Measurements from ENCODE around the genes RUSC2, RECK and MELK.

DNA sequence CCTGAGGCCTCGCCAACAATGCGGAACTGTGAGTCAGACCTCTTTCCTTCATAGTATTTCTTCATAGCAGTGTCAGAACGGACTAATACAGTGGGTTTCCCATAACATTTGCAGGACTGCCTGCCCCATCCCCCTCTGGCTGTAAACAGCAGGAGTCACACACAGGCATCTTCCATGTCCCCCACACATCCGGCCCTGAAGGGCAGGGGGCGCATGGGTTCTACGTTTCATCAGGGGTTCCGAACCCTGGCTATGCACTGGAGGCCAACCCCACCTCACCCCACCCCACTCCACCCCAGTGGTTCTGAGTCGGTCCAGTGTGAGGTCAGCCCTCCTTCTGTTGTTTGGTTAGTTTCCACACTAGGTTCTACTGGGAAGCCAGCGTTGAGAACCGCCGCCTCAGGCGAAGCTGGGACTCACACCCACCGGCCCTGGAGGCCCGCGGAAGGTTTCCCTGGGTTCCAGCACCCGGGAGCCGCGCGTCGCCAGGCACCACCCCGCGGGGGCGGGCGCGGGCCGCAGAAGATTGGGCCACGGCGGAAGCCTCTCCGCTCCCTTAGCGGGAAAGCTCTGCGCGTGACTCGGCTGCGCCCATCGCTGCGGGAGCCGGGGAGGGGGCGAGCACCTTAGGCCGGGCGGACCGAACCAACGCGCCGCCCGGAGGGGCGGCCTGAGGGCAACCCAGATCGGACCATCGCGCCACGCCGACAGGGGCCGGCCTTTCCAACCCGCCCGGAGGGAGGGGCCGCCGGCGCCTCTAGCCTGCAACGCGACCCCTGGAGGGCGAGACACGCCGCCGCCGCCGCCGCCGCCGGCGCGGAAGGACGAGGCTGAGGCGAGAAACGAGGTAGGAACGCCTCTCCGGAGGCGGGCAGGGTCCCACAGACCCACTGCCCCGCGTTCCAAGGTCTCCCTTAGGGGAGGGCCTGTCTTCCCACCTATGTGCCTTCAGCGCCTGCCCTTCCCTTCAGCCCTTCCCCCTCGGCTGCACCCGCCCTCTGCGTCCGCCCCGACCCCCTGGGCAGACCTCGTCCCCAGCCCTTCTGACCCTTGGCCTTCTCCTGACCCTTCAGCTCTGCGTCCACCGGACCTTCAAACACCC lies at the start of gene RUSC2:
Gene RUSC2, plus strand, starts transcription at position 786 of the 1,102 bp plus-strand sequence.
- RRBS: 2% methylated on average over 24 of the region's 87 CpGs

DNA sequence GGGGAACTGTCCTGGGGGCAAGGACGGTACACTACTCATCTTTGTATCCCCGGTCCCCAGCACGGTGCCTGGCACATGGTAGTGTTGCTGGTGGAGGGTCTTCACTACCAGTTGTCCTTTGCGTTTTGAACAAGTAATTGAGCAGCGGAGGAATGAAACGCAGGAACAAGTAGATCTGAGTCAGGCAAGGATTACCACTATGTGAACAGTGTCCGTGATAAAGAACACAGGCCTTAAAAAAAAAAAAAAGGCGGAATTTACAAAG lies 884 bp downstream of the RUSC2 start:
- RRBS: 22% methylated on average over 2 of the region's 8 CpGs

GRCh38 chr9:35516305-35516824 lies 26.5 kb downstream of the RUSC2 start:
- RRBS: no CpG with 5 or more reads among the region's 1 CpG

DNA sequence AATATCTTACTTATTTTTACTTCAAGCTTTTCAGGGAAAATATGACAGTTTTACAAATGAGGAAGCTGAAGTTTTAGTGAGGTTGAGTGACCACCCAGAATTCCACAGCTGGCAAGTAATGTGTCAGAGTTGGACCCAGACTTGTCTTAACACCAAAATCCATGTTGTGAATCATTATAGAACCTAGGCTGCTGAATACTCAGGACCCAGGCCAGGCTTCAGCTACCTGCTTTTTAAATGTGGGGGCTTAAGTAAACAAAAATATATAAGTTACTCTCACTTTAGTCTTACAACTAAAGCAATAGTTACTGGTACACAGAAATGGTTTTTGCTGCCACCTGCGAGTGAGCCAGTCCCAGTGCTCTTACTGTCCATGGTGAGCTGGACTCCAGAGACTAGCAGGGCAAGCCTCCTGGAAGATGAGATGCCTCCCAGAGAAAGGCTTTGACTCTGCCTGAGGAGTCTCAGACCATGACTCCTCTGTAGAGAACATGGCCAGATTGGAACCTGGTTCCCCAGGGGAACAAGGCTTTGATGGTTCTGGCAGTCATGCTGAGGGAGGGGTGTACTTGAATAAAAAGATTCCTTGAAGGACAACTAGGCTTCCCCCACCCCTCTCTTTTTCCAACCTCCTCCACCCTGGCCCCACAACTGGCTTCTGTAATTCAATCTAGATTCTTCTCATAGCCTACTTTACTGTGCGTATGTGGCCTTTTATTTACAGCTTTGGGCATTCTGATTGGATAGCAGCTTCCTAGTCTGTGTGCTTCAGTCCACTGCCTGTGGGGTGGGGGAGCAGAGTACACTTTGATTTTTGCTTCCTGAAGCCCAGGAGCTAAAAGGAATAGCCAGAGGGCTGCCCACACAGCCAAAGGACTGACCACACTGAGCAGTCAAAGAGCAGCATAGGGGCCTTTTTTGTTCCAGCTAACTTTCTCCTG lies 30.2 kb downstream of the RUSC2 start:
- RRBS: no CpG with 5 or more reads among the region's 2 CpGs

DNA sequence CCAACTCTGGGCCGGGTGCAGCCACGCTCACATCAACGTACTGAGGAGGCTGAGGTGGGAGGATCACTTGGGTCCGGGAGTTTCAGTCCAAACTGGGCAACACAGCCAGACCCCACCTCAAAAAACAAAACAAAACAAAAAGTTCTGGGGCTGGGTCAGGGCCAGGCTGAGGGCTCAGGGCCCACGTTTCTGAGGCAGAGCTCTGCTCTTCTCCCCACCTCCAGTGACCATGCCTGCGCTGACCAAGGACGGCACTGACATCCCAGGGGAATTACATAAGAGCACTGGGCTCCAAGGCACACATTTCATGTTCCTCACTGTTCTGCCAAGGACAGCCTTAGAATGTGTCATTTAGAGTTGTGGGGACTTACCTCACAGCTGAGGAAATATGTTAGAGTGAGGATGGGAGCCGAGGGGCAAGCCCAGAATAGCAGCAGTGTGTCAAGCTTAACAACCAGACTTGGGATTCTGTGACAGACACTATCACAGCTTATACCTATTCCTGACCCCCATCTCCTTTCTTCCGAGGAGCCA lies 1.0 kb upstream of the FAM166B start:
- RRBS: 98% methylated on average over 3 of the region's 9 CpGs

DNA sequence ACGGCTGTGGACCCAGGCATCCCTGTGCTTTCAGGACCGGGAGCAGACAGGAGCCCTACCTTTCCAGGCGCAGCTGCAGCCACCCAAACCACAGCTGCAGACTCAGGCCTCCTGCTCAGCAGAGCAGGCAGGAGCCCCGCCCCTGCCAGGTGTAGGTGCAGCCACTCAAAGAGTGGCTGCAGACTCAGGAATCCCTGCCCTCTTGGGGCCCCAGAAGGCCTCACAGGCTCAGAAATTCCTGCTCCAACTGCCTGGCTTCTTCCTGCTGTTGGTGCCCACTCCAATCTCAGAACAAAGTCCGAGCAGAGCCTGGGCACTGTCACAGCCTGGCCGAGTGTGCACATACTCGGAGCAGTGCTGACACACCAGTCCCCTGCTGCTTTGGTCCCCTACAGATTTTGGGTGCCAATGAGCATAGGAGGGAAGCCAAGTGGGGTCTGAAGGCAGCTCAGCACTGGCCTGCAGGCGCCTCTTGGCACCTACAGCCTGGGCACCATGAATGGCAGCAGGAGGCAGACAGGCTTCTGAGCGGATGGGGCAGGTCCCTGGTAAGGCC lies 6.1 kb upstream of the TESK1 start:
- RRBS: no CpG with 5 or more reads among the region's 9 CpGs

DNA sequence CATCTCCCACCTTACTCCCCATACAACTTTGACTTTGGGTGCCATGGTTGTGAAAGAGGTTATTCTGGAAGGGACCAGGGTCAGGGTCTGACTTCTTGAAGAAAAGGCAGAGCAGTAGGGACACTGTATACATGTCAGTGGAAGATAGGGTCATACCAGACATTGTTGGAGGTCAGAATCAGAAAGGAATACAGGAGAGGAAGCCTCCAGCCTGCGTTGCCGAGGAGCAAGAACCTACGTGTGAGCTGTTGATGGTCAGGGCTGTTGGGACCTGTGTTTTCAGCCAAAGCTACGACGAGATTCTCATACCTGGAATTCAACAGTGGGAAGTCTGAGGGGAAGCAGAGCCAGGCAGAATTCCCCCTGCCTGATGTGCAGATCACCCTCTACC lies 1.9 kb downstream of the ARHGEF39 start:
- RRBS: no CpG with 5 or more reads among the region's 5 CpGs

GRCh38 chr9:35724536-35725113 lies 7.4 kb downstream of the TLN1 start:
- RRBS: no CpG with 5 or more reads among the region's 7 CpGs

- RRBS: 33% methylated on average over 1 of the region's 4 CpGs
Measured at GRCh38 chr9:35770901-35771380, 16.9 kb upstream of the MSMP start.

DNA sequence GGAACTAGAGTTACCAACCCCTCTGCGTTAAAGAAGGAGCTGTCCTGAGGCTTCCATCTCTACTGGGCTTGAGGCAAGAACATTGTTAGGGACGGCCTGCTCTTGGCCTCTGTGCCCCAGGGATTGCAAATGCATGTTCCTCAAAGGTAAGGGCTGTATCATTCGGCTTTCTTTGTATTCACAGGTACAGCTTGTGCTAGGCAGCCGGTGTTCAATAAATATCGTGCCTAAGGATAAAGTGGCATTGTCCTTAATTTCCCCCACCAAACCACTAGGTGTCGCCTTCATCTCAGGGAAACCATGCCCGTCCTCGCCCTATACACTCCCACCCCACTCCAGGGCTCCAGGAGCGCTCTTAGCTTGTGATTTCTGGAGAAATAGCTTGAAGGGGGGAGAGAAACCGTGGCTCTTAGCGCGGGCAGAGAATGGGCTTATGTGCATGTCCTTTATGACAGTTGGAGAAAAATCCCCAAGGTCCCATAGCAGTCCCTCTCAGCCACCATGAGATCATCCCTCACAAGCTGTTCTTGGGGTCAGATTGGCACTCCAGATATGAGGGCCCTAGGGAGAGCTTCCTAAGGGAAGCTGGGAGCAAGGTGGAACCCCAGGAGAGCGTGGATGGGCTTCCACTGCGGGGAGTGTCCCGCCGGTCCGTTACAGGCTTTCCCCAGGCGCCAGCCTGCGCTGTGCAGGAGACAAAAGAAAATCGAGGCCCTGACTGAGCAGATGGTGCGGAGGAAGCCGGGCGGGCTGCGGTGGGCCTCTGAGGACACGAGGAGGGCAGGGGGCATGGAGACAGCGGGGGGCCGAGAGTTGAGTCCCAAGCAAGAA lies 981 bp upstream of the NPR2 start:
- RRBS: 80% methylated on average over 5 of the region's 27 CpGs

- RRBS: no CpG with 5 or more reads among the region's 4 CpGs
Measured at GRCh38 chr9:35798833-35799331, 7.5 kb downstream of the NPR2 start.

GRCh38 chr9:35834751-35835739 lies 6.0 kb downstream of the TMEM8B start:
- RRBS: no CpG with 5 or more reads among the region's 12 CpGs

GRCh38 chr9:35923843-35925139 lies 15.0 kb downstream of the SPAAR start:
- RRBS: no CpG with 5 or more reads among the region's 14 CpGs

DNA sequence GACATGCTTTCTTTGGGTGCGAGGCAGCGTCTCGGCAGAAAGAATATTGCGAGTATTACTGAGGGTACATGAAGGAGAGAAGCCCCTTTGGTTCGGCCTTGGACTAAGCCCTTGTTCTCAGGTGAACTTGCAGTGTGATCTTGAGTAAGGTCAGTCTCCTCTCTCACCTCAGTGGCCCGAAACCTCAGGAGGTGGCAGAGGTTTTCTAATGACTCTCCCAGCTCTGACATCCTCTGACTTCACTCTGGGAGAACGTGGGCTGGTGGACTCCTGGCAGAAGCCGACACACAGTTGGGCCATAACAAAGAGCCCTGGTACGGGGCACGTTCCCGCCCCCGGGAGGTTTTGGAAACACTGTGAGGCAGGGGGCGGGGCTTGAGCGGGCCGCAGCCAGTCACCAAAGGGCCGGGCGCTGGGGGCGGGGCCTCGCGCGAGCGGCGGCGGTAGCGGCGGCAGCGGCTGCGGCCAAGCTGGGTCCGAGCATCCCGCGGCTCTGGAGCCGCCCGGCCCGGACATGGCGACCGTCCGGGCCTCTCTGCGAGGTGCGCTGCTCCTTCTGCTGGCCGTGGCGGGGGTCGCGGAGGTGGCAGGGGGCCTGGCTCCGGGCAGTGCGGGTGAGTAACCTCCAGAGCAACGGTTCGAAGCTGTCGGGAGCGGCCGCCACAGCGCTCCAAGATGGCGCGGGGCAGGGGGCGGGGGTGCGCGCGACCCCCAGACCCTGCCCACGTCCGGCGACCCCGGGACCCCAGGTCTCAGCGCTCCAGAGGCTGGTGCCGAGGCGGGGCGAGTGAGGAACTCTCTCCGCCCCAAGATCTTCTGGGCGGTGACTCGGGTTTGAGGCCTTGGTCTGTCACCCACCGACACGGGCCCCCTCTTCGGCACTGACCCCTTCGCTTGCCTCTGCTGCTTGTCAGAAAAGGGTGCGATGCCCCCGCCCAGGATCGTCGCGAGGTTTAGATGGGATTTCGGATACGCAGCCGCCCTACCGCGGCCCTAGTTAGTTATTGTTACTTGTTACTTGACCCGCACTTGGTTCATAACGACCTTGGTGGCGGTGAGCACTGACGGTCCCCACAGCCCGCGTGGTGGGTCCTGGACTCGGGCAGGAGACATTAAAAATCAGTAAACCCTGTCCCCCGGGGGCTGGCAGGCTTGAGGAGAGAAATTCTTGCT lies at the start of gene RECK:
Gene RECK, plus strand, starts transcription at position 429 of the 1,173 bp plus-strand sequence.
- RRBS: 1% methylated on average over 24 of the region's 90 CpGs

DNA sequence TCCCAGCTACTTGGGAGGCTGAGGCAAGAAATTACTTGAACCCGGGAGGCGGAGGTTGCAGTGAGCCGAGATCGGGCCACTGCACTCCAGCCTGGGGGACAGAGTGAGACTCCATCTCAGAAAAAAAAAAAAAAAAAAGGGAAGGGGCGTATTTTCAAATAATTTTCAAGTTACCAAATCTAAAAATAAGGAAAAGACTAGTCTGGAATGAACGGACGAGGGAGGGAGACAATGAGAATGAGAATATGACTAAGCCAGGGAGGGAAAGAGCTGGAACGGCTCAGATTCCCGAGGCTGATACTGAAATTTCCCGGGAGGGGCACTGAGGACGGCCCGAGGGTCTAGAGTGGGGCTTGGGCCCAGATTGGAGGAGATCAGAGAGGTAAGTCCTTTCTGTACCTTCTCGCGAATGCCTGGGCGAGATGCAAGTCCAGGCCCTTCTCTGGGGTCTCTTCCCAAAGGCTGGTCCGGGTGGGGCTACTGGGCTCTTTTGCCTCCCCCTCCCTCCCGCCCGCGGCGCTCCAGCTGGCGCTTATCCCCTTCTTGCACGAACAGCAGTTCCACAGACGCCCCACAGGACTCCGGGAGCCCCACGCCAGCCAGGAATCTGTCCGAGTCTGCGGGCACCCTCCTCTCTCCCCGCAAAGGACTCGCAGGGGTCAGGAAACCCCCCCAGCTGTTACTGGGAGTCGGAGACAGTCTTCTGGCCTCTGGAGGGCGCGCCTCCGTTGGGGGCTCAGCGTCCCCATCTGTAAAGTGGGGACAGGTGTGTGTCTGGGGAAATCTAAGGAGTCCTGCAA lies 3.3 kb upstream of the CCIN start:
- RRBS: 38% methylated on average over 1 of the region's 34 CpGs

DNA sequence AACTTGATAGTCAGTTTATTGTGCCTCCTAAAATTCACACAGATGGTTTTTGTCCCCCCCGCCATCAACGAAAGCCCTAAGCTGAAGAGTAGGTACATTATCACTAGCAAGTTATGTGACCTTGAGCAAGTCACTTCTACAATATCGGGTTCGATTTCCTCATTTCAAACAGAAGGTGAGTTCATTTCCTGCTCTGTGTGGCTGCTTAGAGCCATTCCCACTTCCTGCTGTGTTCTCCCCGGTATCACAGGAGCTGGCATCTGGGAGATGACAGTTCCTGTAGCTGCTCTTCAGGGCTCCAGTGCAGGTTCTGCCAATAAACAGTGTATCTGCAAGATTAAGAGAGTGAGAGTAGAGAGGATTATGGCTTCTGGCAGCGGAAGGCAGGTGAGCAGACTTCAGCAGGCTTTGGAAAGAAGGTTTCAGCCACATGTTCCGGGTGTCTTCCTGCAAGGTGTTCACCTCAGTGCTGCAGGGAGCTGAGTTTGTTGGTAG lies 48.5 kb upstream of the GNE start:
- RRBS: no CpG with 5 or more reads among the region's 7 CpGs

DNA sequence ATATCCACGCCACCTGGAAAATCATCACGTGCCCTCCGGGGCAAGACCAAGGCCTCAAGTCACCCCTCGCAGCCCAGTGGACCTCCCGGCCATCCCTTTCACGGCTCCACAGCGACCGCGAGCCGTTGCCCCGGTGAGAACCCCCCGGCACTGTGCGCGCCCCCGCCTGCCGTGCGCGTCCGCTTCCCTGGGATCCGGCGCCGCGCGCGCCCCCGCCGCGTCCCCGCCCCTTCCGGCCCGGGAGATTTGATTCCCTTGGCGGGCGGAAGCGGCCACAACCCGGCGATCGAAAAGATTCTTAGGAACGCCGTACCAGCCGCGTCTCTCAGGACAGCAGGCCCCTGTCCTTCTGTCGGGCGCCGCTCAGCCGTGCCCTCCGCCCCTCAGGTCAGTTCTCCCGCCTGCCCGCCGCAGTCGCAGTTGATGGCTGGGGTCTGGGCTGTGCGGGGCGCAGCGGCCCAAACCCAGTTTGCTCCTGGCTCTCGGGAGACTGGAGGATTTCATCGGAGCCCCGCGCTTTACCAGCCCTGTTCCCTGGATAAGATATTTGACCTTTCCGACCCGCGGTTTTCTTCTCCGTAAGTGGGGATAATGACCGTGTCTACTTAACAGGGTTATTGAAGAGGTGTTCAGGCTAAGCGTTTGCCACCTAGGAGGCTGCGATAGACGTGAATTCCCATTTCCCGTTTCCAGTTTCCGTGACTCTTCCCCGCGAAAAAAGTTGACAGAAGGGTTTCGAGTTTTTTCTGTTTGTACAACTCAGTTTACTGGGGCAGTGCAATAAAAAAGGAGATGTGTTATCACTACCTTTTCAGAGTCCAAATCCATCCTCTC lies at the start of gene MELK:
Gene MELK, plus strand, starts transcription at position 275 of the 834 bp plus-strand sequence.
- RRBS: 2% methylated on average over 22 of the region's 70 CpGs

DNA sequence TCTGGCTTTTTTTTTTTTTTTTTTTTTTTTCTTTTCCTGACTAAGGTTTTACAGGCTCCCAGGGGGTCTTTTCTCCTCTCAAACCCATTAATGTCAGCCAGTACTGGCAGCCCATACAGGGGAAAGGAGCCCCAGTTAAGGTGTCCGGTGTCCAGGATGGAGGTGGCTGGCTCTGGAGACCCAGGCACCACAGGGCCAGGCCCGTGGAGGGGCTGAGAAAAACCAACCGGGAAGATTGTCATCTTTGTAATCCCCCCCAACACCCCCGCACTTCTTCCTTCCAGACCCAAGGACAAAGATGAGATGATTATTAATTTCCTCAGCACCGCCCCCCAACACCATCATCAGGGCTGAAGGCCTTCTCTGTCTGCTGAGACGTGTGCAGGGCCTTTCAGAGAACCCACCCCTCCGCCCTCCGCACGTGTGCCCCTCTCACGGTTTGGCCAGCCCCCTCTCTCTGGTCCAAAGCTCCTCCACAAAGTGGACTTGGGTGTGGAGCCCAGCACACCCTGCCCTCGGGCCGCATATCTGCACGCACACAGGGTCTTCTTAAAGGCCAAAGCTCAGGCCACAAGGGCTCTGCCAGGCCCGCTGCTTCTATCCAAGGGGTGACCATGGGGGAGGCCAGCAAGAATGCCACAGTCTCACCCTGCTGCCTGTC lies 32.1 kb downstream of the PAX5 start:
- RRBS: 71% methylated on average over 3 of the region's 14 CpGs

DNA sequence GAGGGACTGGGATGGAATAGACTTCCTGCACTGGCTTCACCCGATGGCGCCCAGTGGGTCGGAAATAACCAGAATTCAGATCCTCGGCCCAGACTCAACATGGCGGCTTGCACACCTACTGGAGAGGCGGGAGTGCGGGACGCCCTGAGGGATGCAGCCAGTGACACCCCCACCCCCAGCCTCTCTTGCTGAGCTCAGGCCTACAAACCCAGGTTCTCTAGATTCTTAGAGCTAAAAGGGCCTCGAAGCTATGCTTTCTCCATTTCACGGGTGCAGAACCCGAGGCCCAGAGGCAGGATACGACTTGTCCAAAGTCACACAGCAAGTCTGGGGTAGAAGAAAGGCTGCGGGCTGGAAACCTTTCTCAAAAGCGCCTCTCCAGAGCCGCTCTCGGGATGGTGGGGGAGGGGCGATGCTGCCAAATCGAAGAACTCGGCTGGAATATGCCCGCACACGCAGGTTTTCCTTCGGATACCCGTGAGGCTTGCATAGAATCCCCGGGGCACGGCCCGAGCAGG lies 4.4 kb downstream of the PAX5 start:
- RRBS: no CpG with 5 or more reads among the region's 26 CpGs

- RRBS: no CpG with 5 or more reads among the region's 11 CpGs
Measured at GRCh38 chr9:37417842-37418814, 4.4 kb upstream of the GRHPR start.